ENCODE measurements around a stretch of chr4.

DNA sequence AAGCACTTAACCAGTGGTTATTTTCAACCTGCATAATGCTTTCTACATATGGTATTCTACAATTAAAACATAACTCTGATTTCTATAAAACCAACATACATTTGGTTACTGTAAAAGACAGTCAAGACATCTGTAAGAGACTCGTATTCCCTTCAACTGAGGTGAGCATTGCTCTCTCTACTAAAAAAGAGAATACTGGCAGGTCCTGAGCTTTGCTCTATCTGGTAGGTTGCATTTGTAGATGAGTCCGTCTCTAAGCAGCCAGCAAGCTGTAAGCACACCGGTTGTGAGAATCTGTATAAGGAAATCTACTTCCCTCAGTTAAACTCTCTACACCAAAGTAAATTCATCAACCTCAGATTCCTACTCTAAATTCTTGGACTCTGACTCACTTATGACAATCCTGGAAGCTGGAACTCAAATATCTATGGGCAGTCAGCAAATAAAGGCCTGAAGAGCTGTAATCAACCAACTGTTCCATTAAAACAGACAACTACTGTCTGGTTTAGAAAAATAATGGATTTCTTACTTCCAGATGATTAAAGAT, 38.0 kb downstream of the FAT1 start:
- PRO-cap, result no peak

DNA sequence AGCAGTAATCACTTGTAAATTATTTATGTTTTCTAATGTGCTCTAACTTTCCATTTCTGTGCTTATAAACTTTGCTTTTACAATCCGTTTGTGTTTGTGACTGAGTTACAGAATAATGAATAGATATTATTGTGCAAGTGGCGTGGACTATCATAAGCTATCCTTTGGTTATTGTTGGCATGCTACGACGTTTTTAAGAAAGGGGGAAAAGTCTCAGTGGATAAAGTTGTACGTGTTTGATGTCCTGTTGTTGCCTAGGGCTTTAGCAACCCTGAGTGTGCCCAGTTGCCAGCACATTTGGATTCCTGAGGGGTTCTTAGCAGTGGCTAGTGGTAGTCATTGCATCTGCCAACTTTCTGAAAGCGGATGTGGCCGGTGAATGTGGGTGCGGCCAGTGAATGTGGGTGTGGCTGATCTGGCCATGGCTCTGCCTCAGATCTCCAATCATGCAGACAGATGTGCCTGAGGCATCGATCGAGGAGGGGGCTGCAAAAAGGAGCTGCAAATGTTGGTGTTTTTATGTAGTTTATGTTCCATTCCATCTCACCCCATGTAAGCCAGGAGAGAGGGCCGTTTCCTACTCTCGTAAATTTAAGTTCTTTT, 41.4 kb upstream of the FAT1 start:
- PRO-cap, result bidirectional peak, plus-strand start at position 470 of the sequence, minus-strand start at position 358 of the sequence; unidirectional peak, plus-strand start at position 470 of the sequence

GRCh38 chr4:186840083-186840939, 116.7 kb upstream of the FAT1 start:
- PRO-cap, result unidirectional peak, minus-strand start at chr4:186840370

- PRO-cap, result no peak
Measured at GRCh38 chr4:186936402-186937394, 213.0 kb upstream of the FAT1 start.

DNA sequence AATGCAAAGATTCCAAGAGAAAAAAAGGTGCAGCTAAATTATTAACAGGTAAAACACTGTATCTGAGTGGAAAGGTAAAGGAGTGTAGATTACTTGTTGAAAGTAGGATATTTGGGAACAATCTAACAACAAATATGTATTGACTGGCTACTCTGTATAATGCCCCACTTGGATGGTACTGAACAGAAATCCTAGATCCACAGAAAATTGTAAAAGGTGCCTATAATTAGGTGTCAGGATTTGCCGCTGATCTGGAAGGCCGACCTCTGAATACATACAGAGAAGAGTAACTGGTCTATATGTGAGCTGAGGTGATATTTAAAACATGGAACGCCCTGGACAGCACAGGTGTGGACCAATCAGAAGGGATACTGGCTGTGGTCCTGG, 319.7 kb upstream of the FAT1 start:
- PRO-cap, result no peak

- PRO-cap, result unidirectional peak, plus-strand start at chr4:188661032
Measured at GRCh38 chr4:188660571-188661421, 521.6 kb downstream of the TRIML1 start.

DNA sequence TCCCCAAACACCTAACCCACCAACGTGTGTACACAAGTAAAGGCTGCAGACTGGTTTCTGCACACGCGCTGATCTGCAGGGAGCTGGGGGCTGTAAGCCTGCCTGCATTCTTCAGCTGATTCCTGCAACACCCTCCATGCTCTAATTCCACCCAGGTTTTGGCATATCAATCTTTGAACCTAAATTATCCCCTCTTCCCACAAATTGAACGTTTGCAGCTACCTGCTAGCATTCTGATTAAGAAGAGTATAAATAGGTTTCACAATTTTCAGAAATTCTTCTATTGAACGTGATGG, 820.3 kb downstream of the TRIML1 start:
- PRO-cap, result no peak

DNA sequence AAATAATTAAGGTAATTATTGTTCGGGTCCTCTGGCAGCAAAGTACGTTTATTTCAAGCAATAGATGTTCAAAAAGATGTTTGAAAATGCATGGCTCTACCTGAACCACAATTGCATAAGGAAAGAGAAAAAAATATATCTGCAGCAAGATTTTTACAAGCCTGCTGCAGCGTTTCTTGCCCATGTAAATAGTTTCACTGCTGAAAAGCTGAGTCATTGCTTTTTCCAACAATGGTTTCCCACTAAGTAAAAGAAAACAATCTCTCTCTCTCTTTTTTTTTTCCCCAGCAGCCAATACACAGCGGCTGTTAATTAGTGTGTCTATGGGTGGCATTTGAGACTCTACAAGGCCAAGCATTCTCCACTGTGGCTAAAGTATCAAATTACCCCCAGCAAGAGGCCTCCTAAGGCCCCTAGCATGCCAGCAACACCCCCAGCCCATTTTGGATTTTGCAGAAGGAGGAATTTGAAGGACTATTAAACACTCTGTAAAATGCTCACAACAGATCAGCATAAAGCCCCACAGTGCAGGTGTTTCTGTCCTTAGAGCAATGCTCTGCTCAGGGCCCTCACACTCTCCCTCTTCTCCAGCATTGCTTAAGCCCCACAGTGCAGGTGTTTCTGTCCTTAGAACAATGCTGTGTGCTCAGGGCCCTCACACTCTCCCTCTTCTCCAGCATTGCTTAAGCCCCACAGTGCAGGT, 837.4 kb downstream of the TRIML1 start:
- PRO-cap, result no peak

- PRO-cap, result no peak
Measured at GRCh38 chr4:189363955-189364507, 576.6 kb upstream of the FRG1 start.

GRCh38 chr4:189613065-189613567, 327.6 kb upstream of the FRG1 start:
- PRO-cap, result no peak

DNA sequence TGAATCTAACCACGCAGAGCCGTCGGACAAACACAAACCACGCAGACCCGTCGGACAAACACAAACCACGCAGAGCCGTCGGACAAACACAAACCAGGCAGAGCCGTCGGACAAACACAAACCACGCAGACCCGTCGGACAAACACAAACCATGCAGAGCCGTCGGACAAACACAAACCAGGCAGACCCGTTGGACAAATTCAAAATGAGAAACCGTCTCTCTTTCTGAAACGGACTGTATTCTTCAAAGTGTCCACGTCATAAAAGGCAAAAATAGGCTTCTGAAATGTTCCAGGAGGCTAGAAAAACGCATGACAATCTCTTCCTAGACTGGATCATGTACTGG, 111.0 kb upstream of the FRG1 start:
- PRO-cap, result no peak

- PRO-cap, result no peak
Measured at GRCh38 chr4:189838719-189839509, 101.8 kb upstream of the FRG1 start.

DNA sequence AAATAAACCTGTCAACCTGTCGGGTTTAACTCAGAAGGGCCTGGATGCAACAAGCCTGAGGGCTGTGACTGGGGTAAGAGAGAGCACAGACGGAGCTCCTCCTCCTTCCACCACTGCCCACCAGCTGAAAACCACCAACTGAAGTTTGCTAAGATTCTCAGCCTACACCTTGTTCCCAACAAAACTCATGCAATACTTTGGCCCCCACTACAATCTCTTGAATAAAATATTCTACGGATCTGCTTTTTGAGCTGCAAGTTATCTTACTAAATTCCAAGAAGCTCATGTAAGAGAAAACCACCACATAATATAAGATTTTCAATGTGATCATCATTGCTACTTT, 25.4 kb upstream of the FRG1 start:
- PRO-cap, result no peak

Data from left colon (tissue), 1 donor.